Smooth muscle cell (in vitro differentiated cells): ENCODE measurements around a stretch of chr5.

GRCh38 chr5:172451140-172451542 lies 3.2 kb downstream of the SH3PXD2B start:
- RAMPAGE, long total RNA, result no peak

GRCh38 chr5:172486278-172486926 lies 32.1 kb upstream of the SH3PXD2B start:
- RAMPAGE, long total RNA, result no peak

- RAMPAGE, long total RNA, result no peak
These were observed 66.4 kb upstream of the NEURL1B start for GRCh38 chr5:172574700-172574976.

DNA sequence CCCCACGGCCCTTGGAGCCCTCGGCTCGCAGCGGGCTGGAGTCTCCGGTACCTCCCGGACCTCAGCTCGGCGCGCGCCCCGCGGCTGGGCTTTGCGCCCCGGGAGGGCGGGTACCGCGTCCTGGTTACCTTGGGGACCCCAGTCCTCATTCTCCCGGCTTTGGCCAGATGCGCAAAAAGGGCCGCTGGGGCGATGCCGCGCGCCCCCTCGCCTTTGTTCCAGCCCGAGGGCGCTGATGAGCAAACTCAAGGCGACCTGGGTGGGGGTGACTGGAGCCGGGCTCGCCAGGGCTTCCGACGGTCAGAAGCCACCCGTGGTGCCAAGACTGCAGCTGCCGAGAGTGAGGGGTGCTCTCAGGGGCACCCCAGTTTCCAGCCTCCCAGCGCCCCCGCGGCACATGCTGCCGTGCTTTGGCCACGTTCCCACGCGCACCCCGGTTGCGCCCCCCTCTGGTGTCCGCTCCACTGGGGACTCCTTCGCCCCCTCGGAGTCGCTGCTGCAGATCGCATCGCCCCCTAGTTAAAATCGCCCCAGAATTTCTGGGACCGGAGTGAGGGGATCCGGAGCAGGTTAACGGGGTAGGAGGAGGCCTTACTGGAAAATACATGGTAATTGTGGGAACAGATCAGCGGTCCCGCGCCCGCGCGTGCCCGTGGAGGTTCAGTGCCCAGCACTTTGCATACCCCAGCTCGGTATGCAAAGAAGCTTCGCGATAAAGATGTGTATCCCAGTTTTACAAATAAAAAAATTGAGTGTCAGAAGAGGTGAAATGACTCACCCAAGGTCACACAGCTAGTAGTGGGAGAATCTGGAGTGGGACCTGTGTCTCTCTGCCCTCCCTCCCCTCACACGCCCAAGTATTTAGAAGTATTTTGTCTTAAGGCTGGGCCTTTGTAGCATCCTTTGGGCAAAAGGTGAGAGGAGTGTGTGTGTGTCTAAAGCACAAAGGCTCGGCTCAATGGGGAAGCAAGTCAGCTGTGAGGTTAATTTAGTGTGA lies 754 bp downstream of the NEURL1B start:
- RAMPAGE, long total RNA, result no peak

- RAMPAGE, long total RNA, result no peak
These were observed 54.2 kb downstream of the DUSP1 start for GRCh38 chr5:172716728-172717360.

- RAMPAGE, long total RNA, result no peak
These were observed 49.1 kb downstream of the DUSP1 start for GRCh38 chr5:172721867-172722393.

DNA sequence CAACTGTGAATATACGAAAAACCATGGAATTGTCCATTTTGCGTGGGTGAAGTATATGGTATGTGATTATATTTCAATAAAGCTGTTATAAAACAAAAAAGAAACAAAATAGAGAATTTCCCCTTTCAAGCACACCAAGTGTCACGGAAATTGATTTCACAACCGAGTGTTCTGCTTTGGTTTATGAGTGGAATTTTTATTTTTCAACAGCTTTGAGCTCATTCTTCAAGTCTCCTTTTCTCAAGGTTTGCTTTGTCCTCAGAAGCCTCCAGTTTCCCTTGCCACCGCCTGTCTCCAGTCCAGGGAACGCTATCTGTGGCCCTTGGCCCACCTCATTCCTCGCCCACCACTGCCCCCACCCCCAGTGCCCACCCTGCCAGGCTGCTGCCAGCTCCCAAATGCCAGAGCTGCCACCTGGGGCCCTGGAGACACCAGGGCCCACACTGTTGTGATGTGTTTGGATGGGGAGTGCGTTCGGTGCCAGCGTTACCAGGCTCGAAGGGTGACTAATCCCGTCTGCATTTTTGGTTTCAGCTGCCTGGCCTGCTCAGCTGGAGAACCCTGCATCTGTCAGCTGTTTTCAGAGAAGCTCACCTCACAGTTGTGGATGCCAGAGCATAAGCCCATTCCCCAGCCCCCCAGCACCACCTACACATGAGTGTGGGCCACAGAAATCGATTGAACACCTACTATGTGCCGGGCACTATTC lies 30.3 kb downstream of the DUSP1 start:
- RAMPAGE, long total RNA, result no peak

GRCh38 chr5:172789622-172790088 lies 18.7 kb upstream of the DUSP1 start:
- RAMPAGE, long total RNA, result no peak

DNA sequence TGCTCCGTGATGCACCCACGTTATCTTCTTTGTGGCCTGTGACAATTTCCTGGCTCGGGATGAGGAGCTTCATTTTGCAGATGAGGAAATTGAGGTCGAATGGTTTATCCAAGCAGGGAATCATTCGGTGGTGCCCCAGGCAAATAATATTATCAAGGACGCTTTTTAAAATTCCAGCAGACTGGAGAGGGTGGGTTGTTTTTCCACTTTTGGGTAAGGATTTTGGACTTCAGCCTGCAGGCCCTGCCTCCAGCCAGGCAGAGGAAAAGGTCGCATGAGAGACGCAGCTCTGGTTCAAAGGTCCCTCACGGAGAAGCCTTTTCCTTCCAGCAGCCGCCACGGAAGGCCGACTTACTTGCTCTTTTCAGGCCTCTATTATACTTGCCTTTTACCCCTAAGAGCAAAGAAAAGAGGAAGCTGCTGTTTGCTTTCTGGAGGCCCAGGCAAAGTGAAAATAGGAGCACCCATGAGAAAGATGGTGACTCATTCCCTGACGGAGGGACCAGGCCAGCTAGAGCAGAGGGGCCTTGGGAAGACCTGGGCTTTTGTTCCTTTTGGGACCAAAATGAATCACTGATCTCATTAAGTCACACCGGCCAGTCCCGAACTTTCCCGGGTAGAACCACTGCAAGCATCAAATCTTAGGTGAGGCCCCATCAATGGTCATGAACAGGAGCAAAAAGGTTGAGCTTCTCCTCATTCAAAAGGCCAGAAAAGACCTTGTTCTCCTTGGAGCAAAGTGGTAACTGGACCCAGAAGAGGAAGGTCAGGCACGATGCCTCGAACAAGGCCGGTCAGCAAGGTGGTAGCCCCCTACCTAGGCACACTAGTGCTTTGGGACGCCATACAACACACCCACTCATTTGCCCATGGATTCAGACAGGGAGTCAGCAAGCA lies 23.0 kb upstream of the DUSP1 start:
- RAMPAGE, long total RNA, result no peak

GRCh38 chr5:172844423-172844686 lies 10.3 kb downstream of the ERGIC1 start:
- RAMPAGE, long total RNA, result no peak

DNA sequence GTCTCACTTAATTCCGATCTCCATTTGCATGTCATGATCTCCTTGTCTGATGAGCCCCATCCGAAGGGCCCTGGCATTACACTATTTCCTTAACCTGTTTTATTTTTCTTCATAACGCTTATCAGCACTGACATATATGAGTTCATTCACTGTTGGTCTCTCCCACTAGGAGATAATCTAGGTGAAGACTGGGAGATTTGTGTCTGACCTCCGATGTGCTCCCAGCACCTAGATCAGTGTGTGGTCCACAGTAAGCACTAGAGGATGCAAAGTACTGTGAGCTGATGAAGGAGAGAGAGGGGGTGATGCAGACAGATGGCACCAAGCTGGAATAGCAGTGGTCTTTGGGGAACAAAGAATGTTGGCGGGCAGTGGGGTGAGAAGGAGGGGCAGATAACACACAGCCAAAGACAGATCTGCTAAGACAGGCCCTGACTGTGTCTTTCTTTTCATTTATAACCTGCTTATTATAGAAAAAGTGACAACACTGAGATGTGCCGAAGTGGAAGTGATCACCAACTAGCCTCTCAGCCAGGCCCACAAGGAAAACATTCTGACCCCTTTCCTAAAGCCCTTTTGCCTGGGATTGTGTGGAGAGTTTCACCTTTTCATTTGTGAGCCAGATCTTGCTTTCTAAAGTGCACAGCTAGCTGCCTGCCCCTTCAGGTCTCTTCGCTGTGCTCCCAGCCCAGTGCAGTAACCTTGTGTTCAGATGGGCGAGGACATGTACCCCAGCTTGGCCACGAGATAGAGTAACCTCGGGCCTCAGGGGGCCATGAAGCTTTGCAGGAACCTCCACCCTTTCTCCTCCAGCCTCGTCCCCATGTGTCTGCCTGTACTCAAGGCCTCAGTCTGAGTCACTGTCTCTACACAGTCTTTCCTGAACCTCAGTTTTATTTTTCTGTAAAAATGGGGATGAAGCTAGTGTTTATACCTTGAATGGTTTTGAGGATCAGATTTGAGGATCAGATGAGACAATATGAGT lies 37.6 kb downstream of the ERGIC1 start:
- RAMPAGE, long total RNA, result no peak

DNA sequence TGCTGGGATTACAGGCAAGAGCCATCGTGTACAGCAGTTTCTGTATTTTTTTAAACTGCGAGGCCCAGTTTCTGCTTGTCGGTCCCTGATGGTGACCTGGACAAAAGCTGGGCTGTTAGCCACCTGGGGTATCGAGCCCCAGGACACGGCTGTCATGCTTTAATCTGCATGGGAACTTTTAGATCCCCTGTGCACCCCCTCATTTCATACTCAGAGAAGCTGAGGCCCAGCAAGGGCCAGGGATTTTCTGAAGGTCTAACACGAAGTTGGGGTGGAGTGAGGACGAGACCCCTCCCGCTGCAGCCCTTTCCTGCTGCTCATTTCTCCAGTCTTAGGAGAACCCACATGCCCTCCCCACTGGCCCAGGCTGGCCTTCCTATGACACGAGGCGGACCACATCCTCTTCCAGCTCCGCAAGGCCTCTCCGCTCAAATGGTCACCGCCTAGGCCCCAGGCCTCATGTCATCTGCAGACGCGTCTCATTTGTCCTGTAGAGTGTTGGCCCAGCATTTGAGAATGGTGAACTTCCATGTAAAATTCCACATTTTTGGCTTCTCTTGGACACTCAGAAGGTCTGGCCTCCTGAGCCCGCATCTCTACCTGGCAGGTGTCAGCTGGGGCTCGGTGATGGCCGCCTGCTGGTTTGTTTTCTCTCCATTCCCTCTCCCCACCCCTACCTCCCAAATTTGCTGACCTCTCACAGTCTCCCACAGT lies 51.5 kb downstream of the ERGIC1 start:
- RAMPAGE, long total RNA, result no peak

DNA sequence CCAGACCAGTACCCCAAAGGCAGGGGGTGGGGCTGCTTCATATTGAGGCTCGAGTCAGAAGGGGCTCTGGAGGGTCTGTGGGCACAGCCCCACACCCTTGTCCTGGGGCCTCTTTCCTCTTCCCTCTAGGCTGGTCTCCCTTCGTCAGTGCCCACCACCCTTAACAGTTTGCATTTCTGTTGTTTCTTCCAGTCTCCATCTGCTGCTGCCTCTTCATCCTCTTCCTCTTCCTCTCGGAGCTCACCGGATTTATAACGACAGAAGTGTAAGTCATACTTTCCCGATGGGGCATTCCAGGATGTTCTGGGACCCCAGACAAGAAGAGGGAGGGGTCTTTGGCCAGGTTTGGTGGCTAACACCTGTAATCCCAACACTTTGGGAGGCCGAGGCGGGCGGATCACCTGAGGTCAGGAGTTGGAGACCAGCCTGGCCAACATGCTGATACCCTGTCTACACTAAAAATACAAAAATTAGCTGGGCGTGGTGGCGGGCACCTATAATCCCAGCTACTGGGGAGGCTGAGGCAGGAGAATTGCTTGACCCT lies 62.3 kb upstream of the RPL26L1 start:
- RAMPAGE, long total RNA, result no peak

- RAMPAGE, long total RNA, result no peak
These were observed 56.2 kb upstream of the RPL26L1 start for GRCh38 chr5:172902915-172903482.

- RAMPAGE, long total RNA, result no peak
These were observed 40.3 kb upstream of the RPL26L1 start for GRCh38 chr5:172918792-172919517.

DNA sequence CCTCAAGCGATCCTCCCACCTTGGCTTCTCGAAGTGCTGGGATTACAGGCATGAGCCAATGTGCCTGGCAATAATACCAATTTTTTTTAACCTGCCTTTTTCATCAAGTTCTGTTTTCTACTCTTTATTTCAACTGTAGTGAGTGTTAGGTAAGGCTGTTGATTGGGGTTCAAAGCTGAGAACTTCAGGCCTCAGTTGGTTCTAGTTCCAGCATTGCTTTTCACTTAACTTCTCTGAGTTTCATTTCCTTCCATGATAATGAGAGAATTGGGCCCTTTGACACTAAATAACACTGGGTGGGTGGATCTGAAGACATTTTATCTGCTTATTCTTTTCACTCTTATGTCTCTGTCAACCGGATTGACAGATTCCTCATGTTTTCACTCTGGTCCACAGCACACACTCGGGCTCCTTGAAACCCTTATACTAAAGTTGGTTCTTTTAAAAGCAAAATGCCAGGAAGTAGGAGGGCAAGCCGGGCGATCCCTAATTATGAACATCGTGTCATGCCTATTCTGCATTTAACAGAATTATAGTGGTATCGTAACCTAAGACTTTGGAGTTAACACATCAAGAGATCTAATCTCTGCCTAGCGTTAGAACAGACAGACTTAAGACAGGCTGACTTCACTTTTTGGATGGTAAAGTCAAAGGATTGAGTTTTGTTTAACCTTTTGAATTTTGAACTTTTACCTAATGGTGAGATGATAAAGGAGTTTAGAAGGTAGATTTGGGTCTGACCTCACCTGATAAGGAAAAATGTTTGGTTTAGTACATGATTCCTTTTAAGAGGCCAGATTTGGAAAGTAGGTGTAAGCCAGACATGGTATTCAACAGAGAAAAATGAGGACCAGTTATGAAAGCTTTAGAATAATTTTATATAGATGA lies 28.2 kb upstream of the CREBRF start:
- RAMPAGE, long total RNA, result no peak

GRCh38 chr5:173228537-173229118 lies 6.4 kb downstream of the NKX2-5 start:
- RAMPAGE, long total RNA, result no peak

DNA sequence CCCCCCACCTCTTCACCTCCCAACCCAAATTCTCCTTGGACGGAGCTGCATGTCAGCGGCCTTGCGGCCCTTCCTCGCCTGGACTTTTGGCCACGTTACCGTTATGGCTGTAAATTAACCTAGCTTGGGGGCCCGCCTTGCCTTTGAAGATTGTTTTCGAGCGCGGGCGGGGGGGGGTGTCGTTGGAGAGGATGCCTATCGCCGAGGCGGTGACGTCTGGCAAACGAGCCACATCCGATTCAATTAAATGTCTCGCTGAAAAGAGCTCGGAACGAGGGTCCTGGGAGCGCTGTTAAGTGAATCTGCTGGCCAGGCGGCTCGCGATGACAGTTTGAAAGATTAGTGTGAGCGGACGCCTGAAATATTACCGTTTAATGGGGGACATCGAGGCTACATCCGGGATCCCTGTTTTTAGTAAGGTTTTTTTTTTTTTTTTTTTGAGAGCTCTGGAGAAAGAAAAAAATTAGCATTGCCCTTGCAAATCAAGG lies 2.2 kb upstream of the NKX2-5 start:
- RAMPAGE, long total RNA, result no peak

GRCh38 chr5:173243649-173244205 lies 8.7 kb upstream of the NKX2-5 start:
- RAMPAGE, long total RNA, result no peak

- RAMPAGE, long total RNA, result no peak
These were observed 43.1 kb upstream of the NKX2-5 start for GRCh38 chr5:173277988-173278581.